H7 (cell line): ENCODE data around the genes ELF3 and LGR6.

DNA sequence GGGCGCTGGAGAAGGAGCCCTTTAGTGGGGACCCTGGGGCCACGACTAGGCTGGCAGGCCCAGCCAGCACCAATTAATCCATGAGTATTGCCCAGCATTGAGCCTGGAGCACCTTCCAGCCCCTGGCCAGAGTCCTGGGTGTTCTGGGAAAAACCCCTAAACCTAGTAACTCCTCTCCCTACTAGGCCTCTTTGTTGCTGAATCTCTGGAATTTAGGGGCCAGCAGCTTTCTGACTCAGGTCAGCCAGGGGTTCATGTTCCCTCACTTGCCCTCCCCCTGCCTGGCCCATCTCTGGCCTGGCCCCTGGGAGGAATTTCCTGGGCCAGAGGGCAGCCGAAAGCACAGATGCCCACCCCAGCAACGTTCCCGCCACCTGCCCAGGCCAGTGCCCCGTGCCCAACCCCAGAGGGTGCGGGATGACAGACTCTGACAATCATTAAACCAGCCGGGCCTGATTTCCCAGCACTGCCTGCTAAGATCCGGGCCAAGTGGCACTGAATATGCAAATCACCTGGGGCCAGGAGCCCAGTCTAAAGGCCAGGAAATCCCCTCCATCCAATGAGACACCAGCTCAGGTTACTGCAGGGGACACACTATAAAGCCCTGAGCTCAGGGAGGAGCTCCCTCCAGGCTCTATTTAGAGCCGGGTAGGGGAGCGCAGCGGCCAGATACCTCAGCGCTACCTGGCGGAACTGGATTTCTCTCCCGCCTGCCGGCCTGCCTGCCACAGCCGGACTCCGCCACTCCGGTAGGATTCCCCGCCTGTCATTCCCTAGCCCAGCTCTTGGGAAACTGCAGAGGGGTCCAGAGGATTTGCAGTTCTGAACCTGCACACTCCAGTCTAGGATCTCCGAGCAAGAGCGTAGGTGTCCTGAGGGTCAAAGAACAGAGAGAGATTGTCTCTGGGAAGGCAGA is at the start of gene ELF3:
TSS of gene ELF3 (plus strand) at position 630 of the 916 bp plus-strand sequence.
- RAMPAGE, long total RNA = no peak

DNA sequence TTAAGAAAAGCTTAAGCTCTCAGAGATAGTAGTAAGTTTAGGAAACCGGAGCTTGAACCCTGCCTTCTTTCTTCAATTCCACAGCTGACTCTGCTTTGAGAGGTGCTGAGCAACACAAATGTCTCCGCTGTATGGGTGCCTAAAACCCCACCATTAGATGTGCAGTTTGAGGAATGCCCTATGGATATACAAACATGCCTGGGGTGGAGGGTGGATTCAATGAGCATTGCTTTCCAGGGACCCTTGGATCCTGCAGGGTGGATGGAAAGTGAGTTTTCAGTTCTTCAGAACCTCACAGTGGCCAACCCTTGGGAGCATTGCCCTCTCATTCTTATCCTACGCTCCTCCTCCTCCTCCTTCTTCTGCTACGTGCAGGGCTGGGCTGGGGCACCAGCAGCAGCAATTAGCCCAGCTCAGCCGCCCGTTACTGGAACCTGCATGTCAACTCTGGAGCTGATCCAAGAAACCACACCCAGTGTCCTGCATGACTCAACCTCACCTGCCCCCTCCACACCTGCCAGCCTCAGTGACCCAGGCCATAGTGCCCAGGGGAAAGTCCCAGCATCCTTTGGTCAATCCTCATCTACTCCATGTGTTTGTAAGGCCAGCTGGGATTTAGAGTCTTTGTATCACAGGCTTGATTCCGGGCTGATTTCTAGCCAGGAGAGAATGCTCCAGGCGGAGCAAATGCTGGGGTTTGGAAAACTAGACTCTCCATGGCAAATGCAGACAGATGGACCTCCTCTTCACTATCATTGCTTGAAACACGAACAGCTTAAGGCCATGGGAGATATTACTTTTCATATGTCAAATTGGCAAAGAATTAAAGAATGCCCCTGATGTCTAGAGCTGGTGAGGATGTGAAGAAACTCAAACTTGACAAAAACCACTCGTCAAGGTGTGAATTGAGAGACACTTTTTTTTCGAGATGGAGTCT is 12.6 kb downstream of the ELF3 start:
- RAMPAGE, long total RNA = no peak

- RAMPAGE, long total RNA = no peak
Observed at GRCh38 chr1:202084559-202085772, 37.8 kb upstream of the GPR37L1 start.

- RAMPAGE, long total RNA = no peak
Observed at GRCh38 chr1:202137771-202138762, 6.5 kb downstream of the ARL8A start.

DNA sequence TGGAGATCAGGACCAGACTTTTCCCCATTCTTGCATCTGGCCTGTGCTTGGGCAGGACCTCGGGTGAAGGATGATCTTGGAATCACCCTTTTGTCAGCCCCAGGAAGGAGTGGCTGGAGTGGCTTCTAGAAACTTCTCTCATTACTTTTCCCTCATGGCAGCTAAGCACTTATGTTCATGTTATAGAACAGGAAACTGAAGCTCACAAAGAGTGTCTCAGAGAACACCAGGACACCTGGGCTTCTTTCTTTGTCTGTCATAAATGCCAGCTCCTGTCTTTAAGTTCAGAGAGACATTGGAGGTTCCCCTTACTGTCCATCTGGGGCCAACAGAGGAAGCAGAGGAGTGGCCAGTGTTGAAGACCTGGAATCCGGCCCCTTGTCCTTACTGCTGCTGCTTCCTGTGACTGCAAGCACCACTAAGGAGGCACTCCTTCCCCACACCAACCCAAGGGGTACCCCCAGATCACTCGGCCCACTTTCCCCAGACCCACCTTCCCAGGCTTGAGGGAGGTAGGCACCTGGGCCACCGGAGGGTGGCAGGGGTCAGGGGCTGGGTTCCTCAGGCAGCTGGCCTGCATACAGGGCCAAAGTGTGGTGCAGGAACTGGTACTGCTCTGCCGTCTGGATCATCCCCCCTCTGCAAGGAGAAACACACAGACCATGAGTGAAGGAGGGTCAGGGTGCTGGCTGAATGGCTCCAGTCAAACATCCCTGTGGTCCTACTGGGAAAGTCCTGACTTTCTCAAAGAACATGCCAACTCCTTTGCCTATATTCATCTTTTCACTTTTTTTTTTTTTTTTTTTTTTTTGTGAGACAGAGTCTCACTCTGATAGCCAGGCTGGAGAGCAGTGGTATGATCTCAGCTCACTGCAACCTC is 3.8 kb upstream of the ARL8A start:
- RAMPAGE, long total RNA = no peak

DNA sequence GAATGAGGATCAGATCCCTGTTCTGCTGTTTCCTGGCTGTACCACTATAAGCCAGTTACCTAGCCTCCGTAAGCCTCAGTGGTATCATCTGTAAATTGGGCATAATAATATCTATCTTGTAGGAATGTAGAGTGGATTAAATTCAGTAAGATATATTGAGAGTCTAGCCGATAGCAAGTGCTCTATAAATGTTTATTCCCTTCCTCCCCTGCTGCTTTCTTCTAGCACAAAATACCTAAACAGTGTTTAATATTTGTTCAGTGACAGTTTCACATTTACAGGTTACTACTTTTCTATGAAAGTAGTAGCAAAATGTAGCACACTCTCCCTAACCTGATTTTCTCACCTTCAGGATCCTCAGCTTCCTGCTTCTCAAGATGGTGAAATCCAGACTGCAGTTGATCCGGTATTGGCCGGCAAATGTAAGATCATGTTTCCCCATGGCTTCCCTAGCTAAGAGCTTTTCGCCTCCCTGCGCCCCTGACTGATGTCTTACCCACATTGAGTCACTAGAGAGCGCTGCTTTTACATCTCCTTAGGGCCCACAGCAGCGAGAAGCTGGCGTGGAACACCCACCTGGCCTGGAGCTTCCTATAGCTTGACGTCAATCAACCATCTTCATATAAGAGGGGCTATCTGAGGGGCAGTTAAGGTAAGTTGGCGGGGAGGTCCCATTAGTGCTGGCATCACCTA is 5.8 kb downstream of the PTPN7 start:
- RAMPAGE, long total RNA = no peak

DNA sequence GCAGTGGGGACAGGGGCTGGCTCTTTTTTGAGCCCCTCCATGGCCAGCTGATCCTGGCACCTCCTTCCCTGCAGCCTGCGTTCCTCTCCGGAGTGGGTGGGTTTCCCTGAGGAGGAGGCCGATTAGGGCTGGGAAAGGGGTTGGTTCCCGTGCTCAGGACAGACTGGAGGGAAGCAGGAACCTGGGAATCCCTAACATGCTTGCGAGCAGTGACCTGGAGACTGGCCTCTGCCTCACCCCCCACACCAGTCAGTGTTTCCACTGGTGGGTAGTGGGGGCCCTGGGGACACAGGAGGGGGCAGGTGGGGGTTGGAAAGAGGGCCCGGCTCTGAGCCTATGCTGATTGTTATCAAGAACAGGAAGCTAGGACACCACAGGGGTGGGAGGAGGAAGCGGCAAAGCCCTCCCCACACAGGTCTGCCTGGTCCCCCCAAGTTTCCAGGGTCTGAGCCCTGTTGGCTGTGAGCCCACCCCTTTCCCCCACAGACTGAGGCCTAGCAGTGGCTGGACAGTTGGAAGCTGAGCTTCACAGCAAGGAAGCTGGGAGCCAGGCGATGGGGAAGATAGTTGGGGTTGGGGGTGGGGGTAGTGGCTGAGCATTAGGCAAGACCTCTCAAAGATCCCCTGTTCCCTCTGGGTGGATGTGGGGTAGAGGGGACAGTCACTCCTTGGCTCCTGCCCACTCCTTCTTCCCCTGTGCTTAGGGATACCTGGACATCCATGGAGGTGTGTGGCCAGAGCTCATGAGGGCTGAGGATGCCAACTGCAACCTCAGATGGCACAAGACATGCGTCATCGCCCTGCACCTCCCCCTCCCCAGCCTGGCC is 1.7 kb upstream of the PTPN7 start:
- RAMPAGE, long total RNA = no peak

GRCh38 chr1:202179896-202180468 is 13.6 kb upstream of the LGR6 start:
- RAMPAGE, long total RNA = no peak

GRCh38 chr1:202193498-202194265 is at the start of gene LGR6:
Gene LGR6 (plus strand): TSS chr1:202193799.
- RAMPAGE, long total RNA = no peak

DNA sequence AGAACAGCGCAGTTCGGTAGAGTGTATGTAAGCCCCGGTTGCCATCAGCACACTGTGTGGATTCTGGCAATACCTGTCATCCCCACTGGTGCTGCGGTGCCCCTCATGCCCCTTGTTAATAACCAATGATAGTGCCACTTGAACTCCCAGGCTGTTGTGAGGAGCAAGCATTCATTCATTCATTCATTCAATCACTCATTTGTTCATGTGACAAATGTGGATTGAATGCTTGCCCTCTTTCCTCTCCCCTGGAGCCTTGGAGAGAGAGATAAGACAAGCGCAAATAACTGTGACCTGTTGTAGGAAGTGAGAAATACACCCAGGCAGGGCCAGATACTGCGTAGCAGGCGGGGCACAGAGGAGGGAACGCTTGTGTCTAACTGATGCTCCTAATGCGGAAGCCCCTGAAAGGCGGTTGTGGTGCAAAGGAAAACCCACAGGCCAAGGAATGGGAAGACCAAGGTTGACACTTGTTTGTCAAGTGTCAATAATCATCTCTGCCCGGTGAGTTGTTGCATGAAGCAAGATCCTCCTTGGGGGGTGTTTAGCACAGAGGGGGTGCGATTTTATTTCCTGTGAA is 9.9 kb downstream of the LGR6 start:
- RAMPAGE, long total RNA = no peak

- RAMPAGE, long total RNA = no peak
Observed at GRCh38 chr1:202451242-202451641, 102.7 kb downstream of the PPP1R12B start.

GRCh38 chr1:202471871-202472443 is 123.5 kb downstream of the PPP1R12B start:
- RAMPAGE, long total RNA = no peak

DNA sequence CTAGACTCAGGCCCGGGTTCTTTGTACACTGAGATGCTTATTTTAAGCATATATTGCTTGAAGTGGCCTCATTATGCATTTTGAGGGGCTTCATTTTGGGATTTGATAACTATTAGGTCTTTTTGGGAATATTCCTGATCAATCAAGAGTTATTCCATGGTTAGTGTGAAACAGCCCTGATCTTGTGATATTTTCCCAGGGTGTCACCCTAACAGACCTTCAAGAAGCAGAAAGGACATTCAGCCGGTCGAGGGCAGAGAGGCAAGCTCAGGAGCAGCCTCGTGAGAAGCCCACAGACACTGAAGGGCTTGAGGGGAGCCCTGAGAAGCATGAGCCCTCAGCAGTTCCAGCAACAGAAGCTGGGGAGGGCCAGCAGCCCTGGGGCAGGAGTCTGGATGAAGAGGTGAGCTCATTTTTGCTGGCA is 144.4 kb downstream of the PPP1R12B start:
- RAMPAGE, long total RNA = no peak

GRCh38 chr1:202509108-202509625 is 160.7 kb downstream of the PPP1R12B start:
- RAMPAGE, long total RNA = no peak

GRCh38 chr1:202516199-202516677 is 167.7 kb downstream of the PPP1R12B start:
- RAMPAGE, long total RNA = no peak

- RAMPAGE, long total RNA = no peak
Observed at GRCh38 chr1:202731678-202732095, 21.4 kb upstream of the SYT2 start.

- RAMPAGE, long total RNA = no peak
Observed at GRCh38 chr1:202763771-202764321, 44.4 kb downstream of the KDM5B start.

GRCh38 chr1:202911459-202911961 is 15.5 kb downstream of the KLHL12 start:
- RAMPAGE, long total RNA = no peak

- RAMPAGE, long total RNA = no peak
Observed at GRCh38 chr1:202954266-202954953, 3.7 kb downstream of the ADIPOR1 start.

DNA sequence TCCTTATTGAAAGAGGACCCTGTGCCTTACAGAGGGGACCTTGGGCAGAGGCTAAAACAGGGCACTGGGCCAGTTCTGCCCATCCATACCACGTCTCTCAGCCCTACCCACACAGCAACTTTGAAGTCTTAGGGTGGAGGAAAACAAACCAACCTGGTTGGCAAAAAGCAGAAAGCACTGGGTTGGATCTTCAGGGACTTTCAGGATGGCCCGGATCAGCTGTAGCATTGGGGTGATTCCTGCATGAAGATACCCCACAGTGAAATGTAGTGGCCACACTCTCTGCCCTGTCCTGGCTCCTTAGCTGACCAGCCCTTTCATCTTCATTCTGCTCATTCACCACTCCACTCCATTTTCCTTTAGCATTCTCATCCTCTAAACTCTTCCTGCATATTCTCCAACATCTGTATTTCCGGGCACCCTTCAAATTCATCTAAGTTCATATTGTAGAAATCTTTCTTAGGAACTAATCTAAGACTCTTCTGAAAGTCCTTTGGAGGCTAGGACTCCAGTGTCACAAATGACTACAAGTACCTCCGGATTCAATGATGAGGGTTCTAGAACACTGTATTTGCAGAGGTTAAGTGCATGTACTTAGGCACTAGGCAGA is 3.5 kb downstream of the CYB5R1 start:
- RAMPAGE, long total RNA = no peak